Jejunum (tissue), 1 donor: ENCODE measurements around a stretch of chr20.

GRCh38 chr20:47233514-47234137 is 122.9 kb downstream of the ZMYND8 start:
- PRO-cap = no peak

DNA sequence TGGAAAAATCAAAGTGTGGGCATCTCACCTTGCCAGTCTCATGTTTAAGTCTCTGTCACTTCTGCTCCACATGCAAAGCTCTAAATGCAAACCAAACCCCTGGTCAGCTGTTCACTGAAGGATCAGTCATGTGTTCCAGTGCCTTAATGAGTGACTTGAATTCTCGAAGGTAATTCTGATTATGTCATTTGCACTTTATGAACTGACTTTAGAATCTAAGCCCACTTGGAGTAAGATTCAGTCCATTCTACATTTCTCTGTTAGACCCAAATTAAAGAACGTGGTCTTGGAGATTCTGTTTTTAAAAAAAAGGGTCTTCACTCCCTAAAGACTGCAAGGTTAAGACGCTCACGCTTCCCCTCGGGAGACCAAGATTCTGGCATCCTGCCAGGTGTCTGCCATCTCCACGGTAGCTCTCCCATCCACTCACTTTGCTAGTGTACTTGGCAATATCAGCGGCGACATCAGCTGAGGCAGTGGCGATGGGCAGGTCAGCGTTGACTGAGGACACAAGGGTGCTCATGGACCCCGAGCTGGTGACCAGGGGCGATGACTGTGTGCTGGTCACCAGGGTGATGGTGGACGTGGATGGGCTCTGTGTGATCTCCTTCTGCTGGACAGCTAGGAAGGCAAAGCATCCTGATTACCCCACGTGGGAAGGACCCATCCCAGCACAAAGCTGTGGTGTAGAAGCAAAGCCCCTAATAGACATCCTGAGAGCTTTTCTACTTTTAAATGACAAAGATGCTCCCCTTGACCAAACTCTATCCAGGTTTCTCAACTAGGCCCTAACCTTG is 120.4 kb downstream of the ZMYND8 start:
- PRO-cap = no peak

DNA sequence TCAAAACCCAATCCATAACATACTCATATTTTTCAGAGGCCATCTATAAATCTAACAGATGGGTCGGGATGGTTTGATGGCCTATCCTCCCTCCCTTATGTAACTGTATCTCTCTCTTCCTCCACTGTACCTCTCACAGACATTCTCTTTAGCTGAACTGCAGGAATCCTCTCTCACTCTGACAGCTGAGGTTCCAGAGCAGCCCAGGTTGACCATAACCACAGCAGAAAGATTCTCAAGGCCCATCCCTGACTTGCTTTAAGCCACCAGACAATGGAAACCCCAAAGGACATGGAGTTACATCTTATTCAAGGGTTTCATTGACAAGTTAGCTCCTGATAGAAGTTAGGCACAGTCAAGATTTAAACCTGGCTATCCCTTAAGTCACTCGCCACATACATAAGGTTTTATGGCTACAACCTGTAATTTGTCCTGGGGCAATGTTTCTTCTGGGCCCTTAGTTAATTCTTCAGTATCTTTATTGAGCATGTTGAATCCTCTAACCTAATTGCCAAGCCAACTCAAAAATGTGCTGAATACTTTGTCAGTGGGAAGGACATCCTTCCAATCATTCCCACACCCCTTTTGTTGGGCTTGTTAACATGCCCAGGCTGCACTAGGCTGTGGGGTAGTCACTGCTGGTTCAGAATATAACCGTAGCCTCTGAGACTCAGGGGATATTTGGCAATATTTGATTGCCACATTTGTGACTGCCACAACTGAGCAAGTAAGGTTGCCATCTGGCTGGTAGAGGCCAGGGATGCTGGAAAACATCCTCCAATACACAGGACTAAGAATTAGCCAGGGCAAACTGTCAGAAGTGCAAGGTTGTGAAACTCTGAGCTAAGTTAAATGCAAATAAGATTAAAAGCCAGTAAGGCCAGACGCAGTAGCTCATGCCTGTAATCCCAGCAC is 112.3 kb downstream of the ZMYND8 start:
- PRO-cap = no peak

GRCh38 chr20:47258535-47259648 is 97.6 kb downstream of the ZMYND8 start:
- PRO-cap = no peak

GRCh38 chr20:47347780-47348357 is 8.6 kb downstream of the ZMYND8 start:
- PRO-cap = no peak

DNA sequence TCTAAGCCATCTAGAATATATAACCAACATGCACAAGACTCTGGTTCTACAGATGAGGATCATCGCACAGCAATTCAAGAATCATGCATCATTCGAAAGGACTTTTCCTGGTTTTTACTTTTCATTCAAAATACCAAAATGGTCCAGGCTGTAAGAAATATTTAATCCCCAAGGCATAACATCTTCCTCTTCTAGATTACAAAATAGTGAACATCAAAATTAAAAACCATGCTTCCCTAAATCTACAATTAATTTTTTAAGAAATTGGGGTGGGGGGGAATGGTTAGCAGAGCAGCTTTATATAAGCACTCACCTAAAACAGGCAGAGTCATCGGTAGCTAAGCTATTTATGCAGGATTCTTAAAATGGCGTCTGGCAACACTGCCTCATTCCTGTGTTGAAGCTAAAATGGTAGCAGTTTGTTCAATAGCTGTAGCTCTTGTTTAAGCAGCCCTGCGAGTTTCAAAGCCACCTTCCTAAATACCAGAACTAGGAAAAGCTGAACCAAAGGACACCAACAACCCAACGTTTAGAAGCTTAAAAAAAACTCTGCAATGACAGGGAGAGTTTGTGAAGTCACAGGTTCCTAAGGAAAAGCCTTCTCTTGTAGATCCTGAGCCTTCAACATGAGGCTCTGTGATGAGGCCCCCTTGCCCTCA is 5.0 kb downstream of the ZMYND8 start:
- PRO-cap = no peak

DNA sequence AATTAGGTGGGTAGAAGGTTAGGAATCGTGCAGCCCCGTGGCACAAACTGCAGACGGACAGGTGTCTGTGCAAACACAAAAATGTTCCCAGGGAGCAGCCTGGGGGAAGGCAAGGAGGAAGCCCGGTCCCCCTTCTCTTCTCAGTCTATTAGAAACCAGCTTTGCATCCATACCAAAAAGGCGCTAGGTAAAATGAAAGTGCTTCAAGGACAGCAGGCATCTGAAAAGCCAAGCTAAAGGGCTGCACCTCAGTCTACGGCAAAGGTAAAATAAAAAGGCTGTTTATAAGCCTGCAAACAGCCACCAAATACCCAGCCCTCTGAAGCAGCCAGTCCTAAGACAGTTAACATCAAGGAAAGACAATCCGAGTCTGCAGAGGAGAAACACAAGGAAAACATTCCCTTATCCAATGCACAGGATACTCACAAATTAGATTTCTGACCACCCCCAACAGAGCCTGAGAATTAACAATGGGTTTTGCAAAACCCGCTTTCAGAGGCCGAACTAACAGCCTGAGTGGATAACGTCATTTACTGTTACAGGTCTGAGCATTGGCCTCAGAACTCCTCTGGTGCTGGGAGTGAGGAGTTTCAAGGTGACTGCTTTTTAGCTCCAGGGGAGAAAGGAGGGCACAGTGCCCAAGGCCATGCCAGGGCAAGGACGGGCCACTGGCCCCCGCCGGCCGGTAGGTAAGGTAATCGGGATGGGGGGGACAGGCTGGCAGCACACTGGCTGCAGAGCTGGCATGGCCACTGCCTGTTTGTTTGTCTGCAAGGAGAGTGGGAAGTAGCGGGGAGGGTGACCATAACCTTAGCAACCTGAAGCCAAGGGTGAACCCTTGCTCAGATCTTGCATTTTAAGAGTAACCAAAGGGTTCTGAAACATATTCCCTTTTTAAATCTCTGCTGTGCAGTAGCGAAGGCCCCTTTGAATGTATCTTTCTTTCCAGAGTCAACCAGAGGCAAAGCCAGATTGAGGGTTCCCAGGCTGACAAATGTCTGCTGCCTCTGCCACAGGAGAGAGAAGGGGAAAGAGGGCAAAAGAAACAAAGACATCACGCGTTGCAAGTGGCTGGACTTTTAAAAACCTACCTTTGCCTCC is 4.1 kb downstream of the ZMYND8 start:
- PRO-cap = bidirectional peak, plus-strand start at position 216 of the sequence, minus-strand start at position 150 of the sequence

DNA sequence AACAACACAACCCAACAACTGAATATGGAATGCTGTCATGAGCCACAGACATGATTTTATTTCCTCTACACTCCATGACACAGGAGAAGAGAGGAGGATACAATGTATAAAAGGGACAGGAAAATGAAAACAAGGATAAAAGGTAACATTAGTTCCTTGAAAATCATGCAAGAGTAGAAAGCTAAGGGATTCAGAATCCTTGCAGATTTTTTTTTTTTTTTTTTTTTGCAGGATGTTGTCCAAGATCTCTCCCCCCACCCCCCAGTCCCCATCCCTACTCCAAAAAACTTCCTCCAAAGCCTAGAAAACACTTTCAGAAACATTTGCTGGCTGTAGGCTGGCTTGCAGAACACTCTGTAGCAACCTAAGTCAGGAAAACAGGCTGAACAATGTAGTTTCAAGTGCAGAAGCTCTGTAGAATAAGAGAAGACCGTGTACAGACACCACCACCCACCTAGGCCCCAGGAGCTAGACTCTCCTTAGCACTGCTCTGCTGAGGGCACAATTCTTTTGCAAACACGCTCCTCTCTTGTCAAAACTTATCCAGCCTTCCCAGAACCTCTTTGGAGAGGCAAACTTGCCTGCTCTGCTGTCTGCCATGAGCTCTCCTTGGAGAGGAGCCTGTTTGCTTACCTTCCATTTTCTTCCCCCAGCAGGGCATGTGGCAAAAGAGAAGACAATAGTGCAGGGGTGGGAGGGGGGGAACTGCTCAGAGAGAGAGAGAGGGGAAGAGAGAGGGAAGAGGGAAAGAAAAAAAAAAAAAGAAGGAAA is 730 bp downstream of the ZMYND8 start:
- PRO-cap = no peak

DNA sequence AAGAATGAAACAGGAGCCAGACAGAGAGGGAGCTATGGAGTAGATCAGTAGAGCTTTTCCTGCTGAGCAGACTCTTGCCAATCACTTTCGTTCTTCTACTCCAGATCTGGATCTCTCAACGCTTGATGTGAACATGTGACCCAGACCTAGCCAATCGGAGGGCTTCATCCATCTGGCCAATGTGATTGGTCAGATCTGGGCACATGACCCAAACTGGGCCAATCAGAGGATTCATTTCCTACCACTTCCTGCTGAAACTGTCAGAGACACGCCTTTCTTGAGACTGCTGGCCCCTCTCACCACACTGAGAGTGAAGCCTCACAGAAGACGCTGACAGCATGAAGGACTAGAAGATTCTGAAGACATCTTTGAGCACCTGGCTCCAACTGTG is 44.2 kb upstream of the ZMYND8 start:
- PRO-cap = no peak

DNA sequence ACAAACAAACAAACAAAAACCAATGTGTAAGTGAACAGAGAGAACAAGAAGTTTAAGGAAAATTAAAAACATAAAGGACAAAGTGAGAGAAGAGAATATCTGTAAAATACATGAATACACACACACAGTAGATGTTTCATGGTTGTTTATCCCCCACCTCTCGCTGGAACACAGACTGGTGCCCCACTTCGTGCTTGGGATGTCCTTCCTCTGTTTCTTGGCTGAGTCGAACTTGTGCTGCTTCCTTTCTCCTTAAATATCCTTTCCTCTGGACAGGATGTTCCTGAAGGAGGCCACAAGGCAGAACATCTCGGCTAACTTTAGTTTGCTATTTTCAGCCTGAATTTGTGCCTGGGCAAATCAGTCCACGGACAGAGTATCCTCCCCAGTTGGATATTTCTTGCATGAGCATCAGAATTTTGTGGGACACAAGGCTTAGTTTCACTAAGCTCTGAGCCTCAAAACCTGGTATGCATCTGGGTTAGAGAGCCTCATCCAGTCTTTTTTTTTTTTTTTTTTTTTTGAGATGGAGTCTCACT is 54.7 kb upstream of the ZMYND8 start:
- PRO-cap = no peak

DNA sequence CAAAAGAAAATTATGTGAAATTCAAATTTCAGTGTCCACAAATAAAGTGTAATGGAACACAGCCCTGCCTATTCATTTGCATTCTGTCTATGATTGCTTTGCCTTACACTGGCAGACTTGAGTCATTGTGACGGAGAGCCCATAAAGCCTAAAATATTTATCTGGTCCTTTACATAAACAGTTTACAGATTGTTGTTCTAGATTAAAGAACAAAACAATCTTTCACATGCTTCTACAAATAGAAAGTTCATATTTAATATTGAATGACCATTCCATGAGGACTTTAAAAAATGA is 66.1 kb upstream of the NCOA3 start:
- PRO-cap = no peak

GRCh38 chr20:47487040-47487574 is 14.6 kb upstream of the NCOA3 start:
- PRO-cap = no peak

GRCh38 chr20:47711064-47711803 is 74.0 kb downstream of the SULF2 start:
- PRO-cap = no peak

DNA sequence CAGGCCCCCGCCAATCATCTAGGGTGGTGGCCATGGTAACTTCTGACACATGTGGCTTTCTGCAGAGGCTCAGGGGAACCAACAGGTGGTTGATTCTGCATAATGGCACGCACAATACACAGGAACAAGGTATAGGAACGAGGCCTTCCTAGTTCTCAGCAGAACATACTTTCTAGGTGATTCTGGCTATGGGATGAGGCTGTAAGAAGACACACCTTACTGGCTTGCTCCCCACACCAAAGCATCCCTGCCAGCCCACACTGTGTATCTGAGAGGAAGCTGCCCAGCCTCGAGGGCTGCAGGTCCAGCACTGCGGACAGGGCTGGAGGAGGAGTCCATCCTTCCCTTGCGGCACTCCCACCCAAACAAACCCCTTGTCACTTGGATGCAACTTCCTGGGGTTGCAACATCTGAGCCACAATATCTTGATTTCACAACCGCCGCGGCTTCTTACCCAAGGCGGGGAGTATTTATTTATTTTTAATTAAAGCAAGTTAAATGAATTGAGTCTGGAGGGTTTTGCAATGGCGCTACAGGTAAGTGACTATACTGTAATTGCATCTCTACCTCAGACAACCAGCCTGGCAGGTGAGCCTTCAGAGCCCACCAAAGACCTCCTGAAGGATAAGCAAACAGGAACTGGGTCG is 49.6 kb downstream of the SULF2 start:
- PRO-cap = no peak

DNA sequence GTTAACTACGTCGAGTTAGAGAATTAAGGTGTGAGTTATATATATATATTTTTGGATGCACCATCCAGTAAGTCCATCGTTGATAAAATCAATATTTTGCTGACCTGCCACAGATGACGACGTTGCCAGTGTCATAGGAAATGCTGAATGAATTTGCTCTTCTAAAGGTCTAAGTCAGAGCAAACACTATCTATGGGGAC is 42.7 kb downstream of the SULF2 start:
- PRO-cap = no peak

DNA sequence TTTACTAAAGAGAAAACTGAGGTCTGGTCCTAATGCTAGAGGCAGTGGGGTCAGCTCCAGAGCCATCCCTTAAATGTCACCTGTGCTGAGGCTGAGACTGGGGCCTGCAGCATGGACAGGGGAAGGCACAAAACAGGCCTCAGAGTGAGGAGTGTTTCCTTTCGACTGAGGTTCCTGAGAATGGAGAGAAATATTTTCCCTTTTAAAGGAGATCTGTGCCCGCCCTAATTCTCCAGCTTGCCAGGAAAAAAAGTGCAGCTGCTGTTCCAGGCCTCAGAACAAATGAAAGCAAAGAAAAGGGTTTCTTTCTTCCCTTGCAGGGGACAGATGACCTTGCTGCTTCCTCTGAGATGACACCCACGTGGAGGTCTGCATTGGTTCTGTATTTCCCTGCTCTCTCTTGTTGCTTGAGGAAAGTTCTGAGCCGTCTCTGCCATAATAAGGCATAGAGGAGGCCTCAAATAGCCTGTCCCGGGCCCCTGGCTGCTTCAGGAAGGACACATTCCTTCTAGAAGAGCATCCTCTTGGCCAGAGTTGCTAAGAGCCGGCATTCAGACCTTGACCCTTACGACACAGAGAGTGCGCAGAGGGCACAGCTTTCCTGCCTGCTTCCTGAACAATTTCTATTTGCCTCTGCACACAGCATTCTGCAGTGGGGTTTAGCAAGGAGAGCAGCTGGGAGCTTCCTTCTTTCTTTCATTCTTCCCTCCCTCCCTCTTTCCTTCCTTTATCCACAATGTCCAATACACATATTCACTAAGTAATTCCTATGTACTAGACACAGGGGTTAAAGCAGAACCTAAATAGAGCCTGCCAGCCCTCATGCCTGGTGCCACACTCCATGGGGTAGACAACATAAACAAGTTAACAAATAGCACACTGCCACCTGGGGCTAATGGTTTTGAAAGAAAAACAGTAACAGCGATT is 501.8 kb upstream of the SULF2 start:
- PRO-cap = no peak

GRCh38 chr20:48295271-48295857 is 510.1 kb upstream of the SULF2 start:
- PRO-cap = no peak

DNA sequence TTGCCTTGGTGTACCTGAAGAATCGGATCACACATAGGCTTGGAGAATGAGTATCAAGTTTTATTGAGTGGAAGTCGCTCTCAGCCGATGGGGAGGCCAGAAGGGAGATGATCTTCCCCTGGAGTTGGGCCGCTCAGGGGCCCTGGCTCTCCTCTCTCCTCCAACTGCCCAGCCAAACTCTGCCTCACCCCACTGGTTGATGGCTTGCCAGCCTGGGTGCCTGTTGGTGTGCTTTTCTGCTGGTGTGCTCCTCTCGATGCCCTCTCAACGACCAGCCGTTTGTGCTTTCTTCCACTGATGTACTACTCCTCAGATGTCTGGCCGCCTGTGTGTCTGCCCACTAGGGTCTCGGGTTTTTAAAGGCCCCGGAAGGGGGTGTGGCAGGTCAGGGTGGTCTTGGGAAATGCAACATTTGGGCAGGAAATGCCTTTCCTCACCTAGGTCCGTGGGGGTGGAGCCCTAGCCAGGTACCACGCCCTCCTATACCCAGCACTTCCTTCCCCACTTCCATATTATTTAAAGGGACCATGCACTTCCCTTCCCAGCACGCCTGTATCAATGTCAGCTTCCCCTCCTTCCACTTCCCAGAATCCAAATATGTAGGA is 516.2 kb downstream of the PREX1 start:
- PRO-cap = no peak

- PRO-cap = no peak
Measured at GRCh38 chr20:48636195-48636845, 191.5 kb downstream of the PREX1 start.

- PRO-cap = no peak
Measured at GRCh38 chr20:48667736-48668740, 159.8 kb downstream of the PREX1 start.